ENCODE measurements around a stretch of chr3.

GRCh38 chr3:191329920-191330308 is 412 bp downstream of the UTS2B start:
- RRBS, 2 experiments = no CpG with 5 or more reads among the region's 14 CpGs

GRCh38 chr3:191337922-191338411 is 7.6 kb upstream of the UTS2B start:
- RRBS, 2 experiments = no CpG with 5 or more reads among the region's 3 CpGs

- RRBS, 2 experiments = no CpG with 5 or more reads among the region's 5 CpGs
Observed at GRCh38 chr3:191360784-191361300, 30.5 kb upstream of the UTS2B start.

- RRBS, 2 experiments = no CpG with 5 or more reads among the region's 2 CpGs
Observed at GRCh38 chr3:191366751-191367191, 36.4 kb upstream of the UTS2B start.

DNA sequence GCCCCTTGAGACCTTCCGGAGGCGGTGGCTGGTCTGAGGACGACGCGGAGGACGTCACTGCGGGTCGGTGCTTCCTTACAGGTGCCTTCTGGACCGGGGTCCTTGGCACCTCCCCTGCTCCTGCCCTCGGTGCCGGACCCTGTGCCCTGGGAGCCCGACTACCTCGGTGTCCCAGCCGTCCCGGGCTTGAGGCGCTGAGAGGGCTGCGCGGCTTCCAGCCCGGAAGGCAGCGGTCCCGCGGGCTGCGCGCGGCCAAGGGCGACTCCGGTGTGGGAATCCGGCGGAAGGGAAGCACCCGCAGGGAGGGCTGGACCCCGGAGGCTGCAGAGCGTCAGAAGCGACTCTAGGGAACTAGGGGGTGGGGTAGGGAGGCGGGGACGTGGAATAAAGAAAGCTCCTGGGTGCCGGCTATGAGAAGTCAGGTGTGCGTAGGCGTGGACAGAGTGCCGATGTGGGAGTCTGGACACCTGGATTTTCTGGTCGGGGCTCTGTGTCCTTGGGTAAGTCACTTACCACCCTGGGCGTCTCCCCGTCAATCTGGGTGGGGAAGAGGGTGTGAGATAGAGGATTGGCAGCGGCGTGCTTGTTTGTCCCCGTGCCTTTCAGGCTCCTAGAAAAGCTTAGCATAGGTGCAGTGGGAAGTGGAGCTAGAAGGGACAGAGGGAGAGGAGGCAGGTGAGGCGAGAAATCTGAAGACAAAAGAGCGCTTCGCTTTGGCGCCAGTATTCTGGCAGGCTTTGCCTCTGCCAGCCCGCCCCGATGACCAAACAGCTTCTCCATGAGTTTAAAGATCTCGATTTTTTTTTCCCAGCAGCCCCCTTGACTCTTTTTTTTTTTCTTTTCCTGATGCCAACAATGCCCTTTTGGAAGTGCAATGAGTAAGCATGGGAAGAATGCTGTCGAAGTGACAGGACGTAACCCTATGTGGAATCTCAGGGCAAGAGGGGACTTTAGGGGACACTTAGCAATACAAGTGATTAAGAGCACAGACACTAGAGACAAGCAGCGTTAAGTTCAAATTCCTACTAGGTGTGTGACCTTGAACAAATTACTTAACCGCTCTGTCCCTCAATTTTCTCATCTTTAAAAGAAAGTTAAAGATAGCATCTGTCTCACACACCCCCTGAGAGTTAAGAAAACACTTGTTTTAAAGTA is 212.0 kb downstream of the FGF12 start:
- RRBS, 2 experiments = 34 to 38% methylated on average over 30 to 32 of the region's 56 CpGs

GRCh38 chr3:193552707-193552846 is 2.1 kb downstream of the ATP13A4 start:
- RRBS, 2 experiments = no CpG with 5 or more reads among the region's 1 CpG

GRCh38 chr3:193556734-193557195 is 2.1 kb upstream of the ATP13A4 start:
- RRBS, 2 experiments = no CpG with 5 or more reads among the region's 2 CpGs

DNA sequence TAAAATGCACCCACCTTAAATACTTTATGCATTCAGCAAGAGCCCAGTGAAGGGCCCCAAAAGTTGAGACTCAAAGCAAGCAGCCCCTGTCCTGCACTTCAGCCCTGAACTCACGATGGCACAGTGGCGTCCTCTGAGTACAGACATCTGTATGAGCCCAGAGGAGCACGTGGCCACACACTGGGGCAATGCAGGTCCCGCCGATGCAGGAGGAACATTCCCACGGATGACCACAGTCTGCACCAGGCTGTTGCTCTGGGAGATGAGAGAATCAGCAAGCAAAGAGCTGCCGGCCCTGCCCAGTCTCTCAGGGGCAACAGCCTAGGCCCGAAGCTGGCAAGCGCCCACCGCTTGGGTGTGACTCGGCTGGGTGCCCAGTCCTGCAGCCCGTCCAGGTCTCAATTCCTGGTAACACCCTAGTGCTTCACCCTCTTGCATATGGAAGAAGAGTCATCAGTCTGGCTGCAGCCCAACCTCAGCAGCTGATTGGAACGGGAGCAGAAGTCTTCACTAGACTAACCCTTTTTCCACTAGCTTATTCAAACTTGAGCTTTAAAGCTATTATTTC is 153.7 kb upstream of the HES1 start:
- RRBS, 2 experiments = no CpG with 5 or more reads among the region's 13 CpGs

DNA sequence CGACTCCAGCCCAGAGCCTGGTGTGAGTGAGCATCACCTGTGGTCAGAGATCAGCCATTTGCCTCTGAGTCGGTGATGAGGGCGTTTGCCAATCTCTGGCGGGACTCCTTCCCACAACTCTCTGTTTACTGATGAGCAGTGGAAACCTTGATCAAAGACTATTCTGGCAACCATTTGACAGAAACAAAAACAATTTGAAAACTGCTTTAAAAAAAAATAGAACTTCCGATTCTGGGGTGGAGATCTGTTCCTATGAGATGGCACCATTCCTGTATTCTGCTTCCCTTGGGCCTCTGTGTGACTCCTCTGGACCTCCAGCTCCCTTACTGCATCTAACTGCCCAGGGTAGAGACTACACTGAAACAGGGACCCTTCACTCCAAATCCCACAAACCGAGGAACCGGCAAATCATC is 63.7 kb upstream of the HES1 start:
- RRBS, 2 experiments = no CpG with 5 or more reads among the region's 7 CpGs

GRCh38 chr3:194137896-194138204 is 1.9 kb downstream of the HES1 start:
- RRBS, 2 experiments = 6 to 8% methylated on average over 18 of the region's 34 CpGs

DNA sequence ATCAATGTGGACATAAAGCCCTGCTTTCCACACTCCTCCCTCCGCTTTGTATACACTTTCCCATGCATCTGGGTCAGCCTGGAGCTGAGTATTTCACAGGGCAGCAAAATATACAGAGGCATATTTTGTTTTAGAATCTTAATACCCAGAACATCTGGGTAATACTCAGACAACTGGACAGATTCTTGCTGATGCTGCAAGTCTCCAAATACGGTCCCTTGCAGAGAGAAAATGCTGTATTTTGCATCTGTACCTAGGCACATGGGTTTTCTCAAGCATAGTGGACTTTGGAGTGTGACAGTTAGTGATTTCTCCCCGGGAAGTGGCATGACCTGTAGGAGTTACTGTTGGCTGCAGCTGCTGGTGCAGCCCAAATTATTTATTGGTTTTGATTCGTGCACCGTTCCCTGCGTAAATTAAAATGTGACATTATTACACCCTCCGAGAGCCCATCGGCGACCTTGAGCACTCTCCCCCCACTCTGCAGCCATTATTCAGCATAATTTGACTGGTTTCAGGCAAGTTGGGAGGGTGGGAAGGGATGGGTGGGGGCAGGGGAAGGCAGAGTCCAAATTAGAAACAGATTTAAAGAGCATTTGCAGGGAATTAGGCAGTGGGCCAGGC is 100.9 kb downstream of the CPN2 start:
- RRBS, 2 experiments = no CpG with 5 or more reads among the region's 9 CpGs

DNA sequence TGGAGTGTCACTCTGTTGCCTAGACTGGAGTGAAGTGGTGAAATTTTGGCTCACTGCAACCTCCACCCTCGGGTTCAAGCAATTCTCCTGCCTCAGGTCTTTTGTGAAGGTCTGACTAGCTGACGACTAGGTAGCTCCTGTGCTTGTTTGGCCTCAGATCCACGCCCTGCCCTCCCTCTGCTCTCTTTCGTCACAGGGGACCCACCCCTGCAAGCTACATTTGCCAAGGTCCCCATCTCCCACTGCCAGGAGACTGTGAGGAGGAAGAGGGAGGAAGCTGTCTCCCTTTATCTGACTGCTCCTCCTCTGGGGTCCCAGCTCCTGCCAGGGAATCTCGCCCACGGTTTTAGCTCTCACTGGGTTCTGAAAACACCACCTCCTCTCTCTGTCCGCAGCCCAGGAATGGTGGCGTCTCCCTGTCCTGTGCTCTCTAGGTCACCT is 83.8 kb downstream of the CPN2 start:
- RRBS, 2 experiments = no CpG with 5 or more reads among the region's 8 CpGs

DNA sequence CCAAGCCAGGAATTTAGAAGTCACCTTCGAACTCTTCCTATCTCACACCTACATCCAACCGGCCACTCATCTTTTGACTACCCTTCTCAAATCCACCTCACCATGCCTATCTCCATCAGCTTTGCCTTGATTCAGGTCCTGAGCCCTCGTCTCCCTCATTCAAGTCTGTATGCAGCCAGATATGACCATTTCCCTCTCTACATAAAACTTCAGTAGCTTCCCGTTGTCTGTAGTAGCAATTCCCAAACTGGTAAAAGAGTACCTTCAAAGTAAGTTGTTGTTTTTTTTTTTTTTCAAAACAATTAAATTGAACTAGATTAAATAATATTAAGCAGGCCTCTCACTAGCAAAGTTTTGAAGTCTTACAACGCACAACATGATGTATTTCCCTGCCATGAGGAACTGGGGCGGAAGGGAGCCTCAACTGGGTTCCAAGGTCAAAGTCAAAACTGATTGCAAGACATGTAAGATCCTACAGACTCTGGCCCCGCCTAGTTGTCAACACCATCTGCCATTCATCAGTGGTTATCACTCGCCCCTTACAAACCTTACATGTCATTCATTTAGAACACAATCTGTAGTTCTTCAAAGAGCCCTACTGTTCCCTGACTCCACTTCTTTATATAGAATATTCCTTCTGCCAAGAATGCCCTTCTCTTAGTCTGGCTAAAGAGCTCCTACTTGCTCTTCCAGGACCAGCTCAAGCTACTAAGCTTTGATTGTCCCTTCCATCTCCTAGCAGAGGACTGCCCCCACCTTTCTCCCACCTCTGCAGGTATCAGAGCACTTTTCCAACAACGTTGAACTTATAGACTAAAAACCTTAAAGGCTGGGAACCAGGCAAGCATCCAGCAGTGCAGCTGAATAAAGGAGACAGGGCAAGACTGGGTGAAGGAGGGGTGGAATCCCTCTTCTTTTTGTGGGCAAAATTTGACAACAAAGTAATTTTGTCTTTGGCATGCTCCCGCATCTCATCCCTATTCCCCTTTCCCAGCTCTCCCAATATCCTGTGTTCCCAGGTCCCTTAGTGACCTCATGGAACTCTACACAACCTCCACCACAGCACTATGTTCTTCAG is 10.0 kb downstream of the ATP13A3 start:
- RRBS, 2 experiments = no CpG with 5 or more reads among the region's 10 CpGs

DNA sequence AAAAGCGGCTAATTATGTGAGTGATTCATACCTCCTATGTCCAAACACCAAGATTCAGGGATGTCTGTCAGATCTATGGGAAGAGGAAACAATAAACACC is 1.2 kb downstream of the ATP13A3 start:
- RRBS, 2 experiments = no CpG with 5 or more reads among the region's 1 CpG

GRCh38 chr3:194494032-194494634 is 7.3 kb upstream of the ATP13A3 start:
- RRBS, 2 experiments = no CpG with 5 or more reads among the region's 5 CpGs

DNA sequence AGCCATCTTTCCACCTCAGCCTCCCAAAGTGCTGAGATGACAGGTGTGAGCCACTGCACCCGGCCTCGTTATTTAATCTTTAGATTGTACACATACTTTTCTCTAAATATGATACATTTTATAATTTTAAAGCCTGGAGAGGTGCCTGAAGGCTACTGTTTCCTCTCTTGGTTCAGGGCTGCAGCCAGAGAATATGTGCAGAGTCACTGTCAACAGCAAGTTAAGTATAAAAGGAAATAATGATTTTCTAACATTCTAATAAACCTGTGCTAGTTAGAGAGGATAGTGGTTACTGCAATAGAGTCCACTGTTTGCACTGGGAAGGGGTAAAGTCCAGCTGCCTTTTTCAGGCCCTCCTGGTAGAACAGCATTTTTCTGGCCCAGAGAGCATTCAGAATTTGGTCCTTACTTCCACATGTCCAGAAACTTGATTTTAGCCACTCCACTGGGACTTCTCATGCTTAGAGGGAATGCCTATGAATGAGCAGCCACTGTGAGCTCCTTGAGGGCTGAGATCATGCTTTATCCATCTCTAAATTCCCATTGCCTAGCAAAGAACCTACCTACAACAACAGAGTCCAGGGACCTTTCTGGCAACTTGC is 50.0 kb upstream of the ATP13A3 start:
- RRBS, 2 experiments = no CpG with 5 or more reads among the region's 2 CpGs

DNA sequence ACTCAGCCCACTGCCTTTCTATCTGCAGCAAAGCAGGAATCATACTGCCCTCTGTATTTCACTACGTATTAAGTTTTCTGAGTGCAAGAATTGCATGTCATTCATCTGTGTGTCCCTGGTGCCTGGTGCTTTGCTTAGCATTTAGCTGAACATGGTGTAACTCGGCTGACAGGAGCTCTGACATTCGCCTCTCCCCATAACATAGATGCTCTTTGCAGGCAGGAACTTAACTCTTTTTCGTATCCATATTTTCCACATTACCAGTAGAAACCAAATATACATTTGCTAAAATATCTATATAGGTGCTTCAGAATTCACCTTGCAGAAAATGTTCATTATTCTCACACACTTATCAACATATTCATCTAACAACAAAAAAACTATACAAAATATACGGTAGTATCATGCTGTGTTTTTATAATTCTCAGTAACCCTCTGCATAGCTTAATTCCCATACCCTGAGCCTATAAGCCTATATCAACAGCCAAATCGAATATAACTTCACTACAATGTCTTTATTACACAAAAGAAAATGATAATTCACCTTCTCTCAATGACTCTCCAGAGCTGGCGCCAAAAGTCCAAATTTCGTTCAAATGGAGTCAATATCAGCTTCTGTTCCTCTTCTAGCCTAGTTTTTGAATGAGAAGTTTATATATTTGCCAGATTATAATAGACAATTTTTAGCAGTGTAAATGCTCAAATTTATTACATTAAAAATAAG is 6.8 kb downstream of the LSG1 start:
- RRBS, 2 experiments = no CpG with 5 or more reads among the region's 8 CpGs

- RRBS, 2 experiments = no CpG with 5 or more reads among the region's 18 CpGs
Observed at GRCh38 chr3:194682403-194683376, 3.0 kb upstream of the FAM43A start.

GRCh38 chr3:194722670-194723188 is 37.0 kb downstream of the FAM43A start:
- RRBS, 2 experiments = no CpG with 5 or more reads among the region's 3 CpGs

GRCh38 chr3:194779728-194780277 is 94.1 kb downstream of the FAM43A start:
- RRBS, 2 experiments = no CpG with 5 or more reads among the region's 5 CpGs